Osteoblast (primary cell): ENCODE measurements around a stretch of chr5.

- CAGE, long polyA plus RNA = no peak
- RRBS = 100% methylated on average over 1 of the region's 5 CpGs
These were observed 27.1 kb downstream of the TENT2 start for GRCh38 chr5:79639076-79640084.

GRCh38 chr5:79695960-79696530 lies 6.4 kb downstream of the CMYA5 start:
- CAGE, long polyA plus RNA = no peak
- RRBS = no CpG with 5 or more reads among the region's 4 CpGs

DNA sequence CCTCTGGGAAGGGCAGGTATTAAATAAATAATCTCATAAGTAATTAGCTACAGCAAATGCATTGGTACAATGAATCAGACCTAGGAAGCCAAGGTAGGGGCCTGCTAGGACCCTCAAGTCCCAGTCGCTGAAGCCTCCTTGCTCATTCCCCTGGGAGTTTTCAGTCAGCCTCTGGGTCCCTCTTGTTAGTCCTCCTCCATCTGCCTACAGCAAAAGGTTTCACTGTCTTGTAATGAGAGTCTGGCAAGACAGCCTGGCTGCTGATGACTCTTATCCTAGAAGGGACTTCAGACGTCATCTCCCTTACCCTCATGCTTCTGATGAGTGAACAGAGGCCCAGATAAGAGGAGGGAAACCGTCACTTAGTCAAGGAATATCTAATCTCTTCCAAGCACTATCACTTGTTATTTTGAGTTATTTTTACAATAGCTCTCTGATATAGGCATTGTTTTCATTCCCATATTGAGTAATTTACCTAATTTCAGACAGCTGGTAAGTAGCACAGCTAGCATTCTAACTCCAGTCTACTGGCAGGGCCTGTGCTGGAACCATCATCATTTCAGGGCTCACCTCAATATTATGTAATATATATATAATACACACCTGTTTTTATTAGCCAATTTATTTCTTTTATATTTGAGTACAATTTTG lies 7.6 kb downstream of the CMYA5 start:
- CAGE, long polyA plus RNA = no peak
- RRBS = no CpG with 5 or more reads among the region's 3 CpGs

GRCh38 chr5:79875077-79875710 lies 115.9 kb downstream of the MTX3 start:
- CAGE, long polyA plus RNA = no peak
- RRBS = no CpG with 5 or more reads among the region's 10 CpGs

GRCh38 chr5:80217671-80218334 lies 38.0 kb downstream of the SERINC5 start:
- CAGE, long polyA plus RNA = no peak
- RRBS = no CpG with 5 or more reads among the region's 10 CpGs

GRCh38 chr5:80238803-80239831 lies 16.7 kb downstream of the SERINC5 start:
- CAGE, long polyA plus RNA = no peak
- RRBS = no CpG with 5 or more reads among the region's 9 CpGs

DNA sequence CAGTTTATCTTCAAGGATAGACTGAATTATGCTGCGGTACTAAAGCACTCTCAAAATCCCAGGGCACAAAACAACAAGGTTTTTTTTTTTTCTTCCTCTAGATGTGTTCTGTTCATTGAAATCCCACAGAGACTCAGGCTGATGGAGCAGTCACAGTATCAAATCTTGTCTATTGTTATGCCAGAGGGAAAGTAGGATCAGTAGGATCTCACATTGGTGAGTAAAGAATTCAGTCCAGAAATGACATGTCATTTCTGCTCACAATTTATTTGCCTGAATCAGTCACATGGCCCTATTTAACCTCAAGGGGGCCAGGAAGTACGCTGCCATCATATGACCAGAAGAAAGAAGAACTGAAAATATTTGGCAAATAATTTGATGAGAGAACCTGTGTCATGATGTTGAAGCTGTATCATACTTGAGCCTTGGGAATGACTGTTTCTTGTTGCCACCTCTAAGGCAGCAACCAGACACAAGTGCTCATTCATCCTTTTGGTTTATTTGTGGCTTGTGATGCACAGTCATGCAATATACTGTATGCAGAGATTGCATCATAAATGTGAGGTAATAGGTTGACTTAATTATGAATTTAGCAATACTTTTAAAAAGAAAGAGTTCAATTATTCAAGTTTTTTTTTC lies 8.4 kb upstream of the ZFYVE16 start:
- CAGE, long polyA plus RNA = no peak
- RRBS = no CpG with 5 or more reads among the region's 2 CpGs

DNA sequence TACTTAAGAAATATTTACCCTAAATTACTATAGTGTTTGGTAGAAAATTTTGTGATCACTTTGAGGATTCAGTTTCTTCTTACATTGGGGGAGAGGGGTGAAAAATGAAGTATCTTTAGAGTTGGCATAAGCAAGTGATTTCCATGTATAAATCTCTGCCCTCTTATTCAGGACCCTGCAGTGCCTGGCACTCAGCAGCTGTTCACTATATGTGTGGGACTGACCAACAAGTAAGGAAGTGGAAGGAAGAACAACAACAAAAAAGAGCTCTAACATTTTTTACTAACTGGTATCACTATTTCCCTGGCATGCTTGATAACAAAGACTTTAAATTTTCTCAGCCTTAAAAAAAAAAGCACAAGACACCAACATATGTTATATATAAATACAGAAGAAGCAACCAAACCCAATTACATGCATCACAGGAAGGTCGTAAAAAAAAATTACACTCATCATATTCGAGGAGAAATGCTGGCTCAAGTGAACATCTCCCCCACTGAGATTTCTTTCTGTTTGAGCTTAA lies 7.7 kb upstream of the MSH3 start:
- CAGE, long polyA plus RNA = no peak
- RRBS = no CpG with 5 or more reads among the region's 2 CpGs

DNA sequence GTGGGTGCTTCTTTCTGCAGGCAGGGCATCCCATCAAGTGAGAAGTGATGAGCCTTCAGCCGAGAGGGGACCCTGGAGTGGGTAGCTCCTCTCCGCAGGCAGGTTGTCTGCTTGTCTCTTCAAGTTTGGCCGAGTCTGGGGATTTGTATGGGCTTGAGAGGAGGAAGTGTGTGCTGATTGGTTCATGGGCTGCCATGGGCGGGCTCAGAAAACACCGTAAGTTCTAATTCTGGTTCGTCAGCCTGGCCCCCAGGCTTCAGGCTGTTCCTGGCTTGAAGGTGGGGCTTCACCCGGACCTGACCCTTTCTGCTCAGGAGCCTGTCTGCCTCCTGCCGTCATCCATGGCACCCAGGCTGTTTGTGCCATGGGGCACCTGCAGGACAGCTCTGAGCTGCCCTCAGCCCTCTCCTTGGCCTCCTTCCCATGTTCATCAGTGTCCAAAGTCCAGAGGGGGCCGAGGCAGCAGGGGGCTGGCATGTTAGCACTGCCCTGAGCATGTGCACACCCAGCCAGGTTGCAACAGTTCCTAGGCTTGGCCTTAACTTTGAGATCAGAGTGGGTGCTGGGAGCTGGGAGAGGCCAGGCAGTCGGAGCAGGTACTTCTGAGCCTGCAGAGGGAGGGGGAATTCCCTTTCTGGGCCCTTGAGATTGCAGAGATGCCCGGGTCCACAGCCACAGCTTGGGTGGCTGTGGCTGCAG lies 13.4 kb upstream of the DHFR start:
- CAGE, long polyA plus RNA = no peak
- RRBS = no CpG with 5 or more reads among the region's 11 CpGs

GRCh38 chr5:80964349-80964906 lies 4.3 kb downstream of the RASGRF2 start:
- CAGE, long polyA plus RNA = no peak
- RRBS = no CpG with 5 or more reads among the region's 4 CpGs

- CAGE, long polyA plus RNA = no peak
- RRBS = no CpG with 5 or more reads among the region's 1 CpG
These were observed 88.9 kb downstream of the RASGRF2 start for GRCh38 chr5:81049096-81049434.

- CAGE, long polyA plus RNA = no peak
- RRBS = no CpG with 5 or more reads among the region's 2 CpGs
These were observed 32.6 kb upstream of the ZCCHC9 start for GRCh38 chr5:81268772-81269300.

DNA sequence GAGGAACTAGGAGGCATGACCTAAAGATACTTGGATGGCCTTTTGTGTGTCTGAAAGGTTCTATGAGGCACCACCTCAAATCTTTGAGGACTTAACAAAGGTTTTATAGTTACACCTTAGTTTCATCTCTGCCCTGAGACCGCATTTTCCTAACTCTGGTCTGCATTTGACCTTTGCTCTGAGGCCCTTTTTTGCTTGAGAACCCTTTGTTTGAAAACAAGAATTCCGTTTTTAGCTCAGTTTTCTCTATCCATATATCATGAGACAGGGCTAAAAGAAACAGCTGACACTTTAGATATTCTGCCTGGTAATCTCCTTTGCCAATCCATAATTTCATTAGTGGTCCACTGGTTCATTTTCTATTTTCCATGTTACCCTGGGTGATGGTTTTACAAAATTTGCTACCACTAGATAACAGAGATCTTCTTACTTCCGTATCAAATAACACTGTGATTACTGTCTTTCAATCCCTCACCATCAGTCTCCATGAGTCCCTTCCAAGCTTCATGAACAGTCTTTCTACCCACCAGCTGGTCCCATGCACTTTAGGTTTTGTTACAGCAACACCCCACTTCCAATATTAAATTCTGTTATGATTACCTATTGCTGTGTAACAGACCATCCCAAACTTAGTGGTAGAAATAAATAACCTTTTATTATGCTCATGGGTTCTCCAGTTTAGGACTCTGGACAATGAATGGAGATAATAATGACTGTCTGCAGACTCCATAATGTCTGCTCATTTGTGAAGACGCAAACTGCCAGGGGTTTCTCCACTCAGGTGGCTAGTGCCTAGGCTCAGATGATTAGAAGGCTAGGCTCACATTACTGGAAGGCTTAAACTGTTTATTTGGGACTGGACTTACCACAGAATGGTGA lies 148.2 kb downstream of the SSBP2 start:
- CAGE, long polyA plus RNA = no peak
- RRBS = no CpG with 5 or more reads among the region's 4 CpGs

DNA sequence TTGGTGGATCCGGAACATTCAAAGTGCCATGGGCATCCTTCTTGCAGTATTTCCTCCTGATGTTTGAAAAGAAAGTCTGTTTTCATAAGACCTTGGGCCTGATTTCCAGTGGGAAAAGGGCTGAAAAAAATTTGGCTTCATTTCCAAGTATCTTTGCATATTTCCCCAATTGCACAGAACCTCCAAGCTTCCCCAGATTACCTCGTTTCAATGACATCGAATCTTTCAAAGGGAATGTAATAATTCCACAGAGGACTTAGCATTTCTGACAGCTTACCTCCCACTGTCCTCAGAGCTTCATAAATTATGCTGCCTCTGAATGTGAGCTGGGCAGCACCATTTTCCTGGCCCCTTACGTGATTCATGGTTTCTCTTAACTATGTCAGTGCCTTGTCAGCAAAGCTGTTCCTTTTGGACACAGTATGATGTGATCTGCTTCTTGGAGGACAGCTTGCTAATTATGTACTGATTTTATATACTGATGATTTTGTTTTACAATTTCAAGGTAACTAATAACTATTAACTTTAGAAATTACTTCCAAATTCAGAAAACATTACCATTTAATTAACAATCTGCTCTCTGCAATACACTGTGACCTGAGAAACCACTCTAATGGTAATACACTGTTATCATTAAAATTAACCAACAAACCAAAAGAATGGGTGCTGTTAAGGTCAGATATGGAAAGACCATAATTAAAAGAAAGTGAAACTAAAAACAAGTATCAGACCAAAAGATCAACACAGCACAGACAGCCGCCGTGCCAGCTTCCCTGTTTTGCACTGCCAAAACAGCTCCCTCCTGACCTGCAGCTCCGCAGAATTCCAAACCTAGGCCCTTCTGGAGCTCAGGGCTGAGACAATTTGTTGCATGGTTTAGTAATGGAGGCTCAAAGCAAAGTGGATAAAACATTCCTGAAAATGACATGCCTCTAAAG lies 27.9 kb upstream of the SSBP2 start:
- CAGE, long polyA plus RNA = no peak
- RRBS = no CpG with 5 or more reads among the region's 7 CpGs

DNA sequence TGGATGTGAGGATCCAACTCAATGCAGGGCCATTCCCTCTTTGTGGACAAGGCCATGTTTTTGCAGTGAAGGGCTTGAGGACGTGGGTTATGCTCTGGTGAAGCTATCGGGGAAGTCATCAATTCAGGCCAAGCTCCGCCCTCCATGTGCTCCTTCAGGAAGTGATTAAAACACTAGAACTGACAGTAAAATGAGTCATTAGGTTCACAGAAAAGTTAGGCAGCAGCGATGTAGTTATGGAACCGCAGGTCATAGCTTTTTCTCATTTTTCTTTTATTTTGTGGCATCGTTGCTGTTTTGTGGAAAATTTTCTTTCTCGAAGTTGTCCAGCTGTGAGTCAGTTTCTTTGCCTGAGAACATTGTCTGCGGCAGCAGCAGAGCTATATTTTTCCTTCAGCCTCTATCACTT lies 110.7 kb upstream of the RPS23 start:
- CAGE, long polyA plus RNA = no peak
- RRBS = no CpG with 5 or more reads among the region's 8 CpGs

- CAGE, long polyA plus RNA = no peak
- RRBS = no CpG with 5 or more reads among the region's 4 CpGs
These were observed 49.9 kb downstream of the TMEM167A start for GRCh38 chr5:83027085-83027813.

GRCh38 chr5:83470867-83471251 lies 685 bp upstream of the VCAN start:
- CAGE, long polyA plus RNA = no peak
- RRBS = no CpG with 5 or more reads among the region's 8 CpGs

DNA sequence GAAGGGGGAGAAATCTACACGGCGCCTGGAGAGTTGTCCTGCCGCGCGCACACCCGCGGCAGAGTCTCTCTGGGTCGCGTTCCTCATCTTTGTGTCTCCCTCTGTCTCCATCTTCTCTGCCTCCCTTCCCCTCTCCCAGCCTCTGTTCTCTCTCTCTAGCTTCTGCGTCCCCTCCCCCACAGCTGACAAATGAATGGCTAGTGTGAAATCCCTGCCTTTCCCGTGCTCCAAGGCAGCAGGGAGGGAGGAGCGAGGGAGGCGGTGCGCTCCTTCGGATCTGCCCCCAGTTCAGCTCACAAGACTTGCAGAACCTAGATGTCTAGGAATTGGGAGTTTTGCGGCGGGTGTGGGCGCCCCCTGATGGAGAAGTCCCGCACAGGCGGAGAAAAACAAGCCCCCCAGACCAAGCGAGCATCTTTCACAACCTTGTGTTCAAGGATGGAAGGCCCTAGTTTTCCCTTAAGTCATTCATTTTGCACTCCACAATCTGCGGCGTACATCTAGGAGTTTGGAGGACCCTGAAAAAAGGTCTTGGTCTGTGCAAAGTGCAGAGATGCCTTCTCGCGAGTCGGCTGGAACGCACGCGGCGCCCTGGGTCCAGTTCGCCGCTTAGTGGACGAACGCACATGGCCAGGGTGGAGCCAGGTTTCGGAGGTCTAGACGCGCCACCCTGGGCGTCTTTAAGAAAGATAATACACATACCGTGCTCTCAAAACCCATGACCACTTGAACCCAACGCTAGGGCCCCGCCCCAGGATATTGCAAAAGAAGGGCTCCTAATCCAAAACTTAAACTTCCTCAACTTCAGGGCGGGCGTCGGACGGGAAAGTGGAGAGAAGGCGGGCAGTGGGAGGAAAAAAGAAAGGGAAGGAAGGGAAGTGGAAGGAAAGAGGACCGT lies 2.1 kb downstream of the VCAN start:
- CAGE, long polyA plus RNA = no peak
- RRBS = no CpG with 5 or more reads among the region's 47 CpGs

DNA sequence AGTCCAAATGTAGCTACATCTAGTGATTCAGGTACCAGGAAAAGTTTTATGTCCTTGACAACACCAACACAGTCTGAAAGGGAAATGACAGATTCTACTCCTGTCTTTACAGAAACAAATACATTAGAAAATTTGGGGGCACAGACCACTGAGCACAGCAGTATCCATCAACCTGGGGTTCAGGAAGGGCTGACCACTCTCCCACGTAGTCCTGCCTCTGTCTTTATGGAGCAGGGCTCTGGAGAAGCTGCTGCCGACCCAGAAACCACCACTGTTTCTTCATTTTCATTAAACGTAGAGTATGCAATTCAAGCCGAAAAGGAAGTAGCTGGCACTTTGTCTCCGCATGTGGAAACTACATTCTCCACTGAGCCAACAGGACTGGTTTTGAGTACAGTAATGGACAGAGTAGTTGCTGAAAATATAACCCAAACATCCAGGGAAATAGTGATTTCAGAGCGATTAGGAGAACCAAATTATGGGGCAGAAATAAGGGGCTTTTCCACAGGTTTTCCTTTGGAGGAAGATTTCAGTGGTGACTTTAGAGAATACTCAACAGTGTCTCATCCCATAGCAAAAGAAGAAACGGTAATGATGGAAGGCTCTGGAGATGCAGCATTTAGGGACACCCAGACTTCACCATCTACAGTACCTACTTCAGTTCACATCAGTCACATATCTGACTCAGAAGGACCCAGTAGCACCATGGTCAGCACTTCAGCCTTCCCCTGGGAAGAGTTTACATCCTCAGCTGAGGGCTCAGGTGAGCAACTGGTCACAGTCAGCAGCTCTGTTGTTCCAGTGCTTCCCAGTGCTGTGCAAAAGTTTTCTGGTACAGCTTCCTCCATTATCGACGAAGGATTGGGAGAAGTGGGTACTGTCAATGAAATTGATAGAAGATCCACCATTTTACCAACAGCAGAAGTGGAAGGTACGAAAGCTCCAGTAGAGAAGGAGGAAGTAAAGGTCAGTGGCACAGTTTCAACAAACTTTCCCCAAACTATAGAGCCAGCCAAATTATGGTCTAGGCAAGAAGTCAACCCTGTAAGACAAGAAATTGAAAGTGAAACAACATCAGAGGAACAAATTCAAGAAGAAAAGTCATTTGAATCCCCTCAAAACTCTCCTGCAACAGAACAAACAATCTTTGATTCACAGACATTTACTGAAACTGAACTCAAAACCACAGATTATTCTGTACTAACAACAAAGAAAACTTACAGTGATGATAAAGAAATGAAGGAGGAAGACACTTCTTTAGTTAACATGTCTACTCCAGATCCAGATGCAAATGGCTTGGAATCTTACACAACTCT lies 67.2 kb downstream of the VCAN start:
- CAGE, long polyA plus RNA = no peak
- RRBS = no CpG with 5 or more reads among the region's 10 CpGs

DNA sequence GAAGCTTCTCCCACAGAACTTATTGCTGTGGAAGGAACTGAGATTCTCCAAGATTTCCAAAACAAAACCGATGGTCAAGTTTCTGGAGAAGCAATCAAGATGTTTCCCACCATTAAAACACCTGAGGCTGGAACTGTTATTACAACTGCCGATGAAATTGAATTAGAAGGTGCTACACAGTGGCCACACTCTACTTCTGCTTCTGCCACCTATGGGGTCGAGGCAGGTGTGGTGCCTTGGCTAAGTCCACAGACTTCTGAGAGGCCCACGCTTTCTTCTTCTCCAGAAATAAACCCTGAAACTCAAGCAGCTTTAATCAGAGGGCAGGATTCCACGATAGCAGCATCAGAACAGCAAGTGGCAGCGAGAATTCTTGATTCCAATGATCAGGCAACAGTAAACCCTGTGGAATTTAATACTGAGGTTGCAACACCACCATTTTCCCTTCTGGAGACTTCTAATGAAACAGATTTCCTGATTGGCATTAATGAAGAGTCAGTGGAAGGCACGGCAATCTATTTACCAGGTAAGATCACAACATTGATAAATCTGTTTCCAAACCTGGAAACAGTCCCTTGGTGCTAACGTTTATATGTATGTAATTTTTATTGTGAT lies 70.3 kb downstream of the VCAN start:
- CAGE, long polyA plus RNA = no peak
- RRBS = no CpG with 5 or more reads among the region's 8 CpGs